ENCODE data around the genes ROBO1 and POU1F1.

- CAGE, long polyA plus RNA: no peak
- RRBS: no CpG with 5 or more reads among the region's 1 CpG
Measured at GRCh38 chr3:78068152-78068414, 1028.2 kb downstream of the ROBO2 start.

DNA sequence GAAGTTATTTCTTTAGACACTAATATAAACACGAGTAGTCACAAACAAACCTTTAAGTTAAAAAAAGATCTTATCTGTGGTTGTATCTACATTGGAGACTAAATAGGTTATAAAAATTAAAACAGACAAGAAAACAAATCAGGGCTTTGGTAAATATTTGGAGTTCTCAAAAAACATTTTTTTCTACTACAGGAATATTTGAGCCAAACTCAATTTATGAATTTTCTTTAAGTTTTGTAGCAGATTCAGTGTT lies 1056.3 kb downstream of the ROBO2 start:
- CAGE, long polyA plus RNA: no peak
- RRBS: no CpG with 5 or more reads among the region's 1 CpG

DNA sequence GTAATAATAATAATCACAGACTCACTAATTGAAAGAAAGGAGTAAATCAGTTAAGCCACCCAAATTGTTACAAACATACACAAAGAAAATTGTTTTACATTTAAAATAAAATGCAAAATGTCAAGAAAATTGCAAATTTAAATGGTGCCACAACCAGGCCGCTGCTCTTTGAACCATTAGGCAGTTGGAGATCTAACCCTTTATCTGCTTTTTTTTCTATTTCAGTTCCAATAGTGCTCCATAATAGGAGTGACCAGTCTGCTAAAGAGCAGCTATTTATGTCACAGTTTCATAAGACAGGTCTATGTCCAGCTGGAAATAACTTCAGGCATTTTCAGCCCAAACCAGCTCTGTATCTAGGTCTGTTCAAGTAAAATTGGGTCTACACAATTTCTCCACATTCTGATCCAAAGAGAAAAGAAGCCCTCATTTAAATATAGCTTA lies 887.3 kb downstream of the ROBO1 start:
- CAGE, long polyA plus RNA: no peak
- RRBS: no CpG with 5 or more reads among the region's 1 CpG

DNA sequence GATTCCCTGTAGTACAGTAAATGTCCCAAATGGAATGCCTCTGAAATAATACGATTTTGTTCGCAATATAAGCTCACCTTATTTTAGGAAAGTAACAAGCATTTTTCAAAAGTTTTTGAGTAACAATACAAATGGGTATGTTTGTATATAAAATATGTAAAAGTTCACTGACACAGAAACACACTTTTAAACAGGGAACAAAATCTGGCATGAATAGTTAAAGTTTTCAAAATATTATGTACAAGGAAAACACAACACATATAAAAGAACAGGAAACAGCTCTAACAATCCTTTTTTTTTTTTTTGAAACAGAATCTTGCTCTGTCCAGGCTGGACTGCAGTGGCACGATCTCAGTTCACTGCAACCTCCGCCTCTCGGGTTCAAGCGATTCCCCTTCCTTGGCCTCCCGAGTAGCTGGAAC lies 846.3 kb downstream of the ROBO1 start:
- CAGE, long polyA plus RNA: no peak
- RRBS: no CpG with 5 or more reads among the region's 7 CpGs

- CAGE, long polyA plus RNA: no peak
- RRBS: 2% methylated on average over 20 of the region's 70 CpGs
Measured at GRCh38 chr3:79018396-79019313, 749.1 kb downstream of the ROBO1 start.

DNA sequence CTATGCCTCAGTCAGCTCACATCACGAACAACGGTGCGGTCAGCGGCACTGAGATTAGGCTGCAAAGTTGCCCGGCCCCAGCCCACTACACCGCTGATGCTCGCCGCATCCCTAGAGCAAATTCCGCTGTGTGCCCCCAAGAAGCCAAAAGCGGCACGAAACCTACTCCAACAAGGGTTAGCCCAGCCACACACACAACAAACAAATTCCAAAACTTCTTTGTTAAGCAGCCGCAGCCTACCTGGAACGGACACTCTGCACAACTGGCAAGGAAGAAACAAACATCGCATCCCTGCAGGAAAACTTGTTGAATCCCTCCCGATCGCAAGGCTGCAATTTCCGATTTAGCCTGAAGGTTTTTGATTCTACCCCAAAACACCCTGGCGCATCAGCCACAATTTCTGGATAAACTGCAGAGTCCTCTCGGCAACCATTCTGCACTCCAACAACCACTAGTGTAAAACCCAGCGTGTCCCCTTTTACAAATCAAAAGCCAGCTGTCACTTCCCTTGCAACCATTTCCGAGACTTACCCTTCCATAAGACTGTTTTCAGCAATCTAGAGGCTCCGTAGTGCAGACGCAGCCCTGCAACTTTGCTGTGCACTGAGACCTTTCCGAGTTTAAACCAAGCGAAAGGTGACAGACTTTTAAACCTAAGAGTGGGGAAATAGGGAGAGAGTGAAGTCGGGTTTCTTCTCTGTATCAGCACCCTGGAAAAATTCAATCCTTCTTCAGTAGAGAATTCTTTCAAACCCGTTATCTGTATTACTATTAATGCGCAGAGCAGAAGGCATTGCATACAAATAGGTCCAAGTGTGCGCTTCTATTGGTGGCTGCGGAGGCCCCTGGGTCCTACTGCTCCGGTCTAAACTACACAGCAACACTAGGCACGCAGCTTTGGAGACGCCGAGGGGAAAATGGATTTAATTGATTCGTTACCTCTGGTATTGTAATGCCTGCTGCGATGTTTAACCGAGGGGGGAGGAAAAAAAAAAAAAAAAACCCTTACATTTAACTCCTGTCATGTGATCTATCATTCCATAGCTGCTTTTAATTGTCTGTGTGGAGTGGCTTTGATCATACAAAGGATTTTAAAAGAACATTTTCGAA lies at the start of gene ROBO1:
Gene ROBO1 (minus strand): TSS at position 779 of the 1,111 bp plus-strand sequence.
- CAGE, long polyA plus RNA: no peak
- RRBS: no CpG with 5 or more reads among the region's 38 CpGs

GRCh38 chr3:80733442-80734239 lies 965.8 kb upstream of the ROBO1 start:
- CAGE, long polyA plus RNA: no peak
- RRBS: no CpG with 5 or more reads among the region's 5 CpGs

DNA sequence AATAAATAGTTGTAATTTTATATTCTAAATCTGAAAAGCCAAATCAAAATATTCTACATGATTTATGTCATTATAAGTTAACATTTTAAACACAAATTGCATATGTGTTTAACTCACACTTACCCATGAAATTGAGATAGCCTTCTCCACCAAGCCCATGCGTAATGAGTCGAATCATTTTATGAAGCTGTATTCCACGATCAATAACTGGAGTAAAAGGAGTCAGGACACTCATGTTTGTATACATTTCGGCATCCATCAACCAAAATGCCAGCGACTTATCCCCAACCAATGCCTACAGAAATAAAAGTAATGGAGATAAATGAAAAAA lies 183.7 kb downstream of the GBE1 start:
- CAGE, long polyA plus RNA: no peak
- RRBS: no CpG with 5 or more reads among the region's 5 CpGs

DNA sequence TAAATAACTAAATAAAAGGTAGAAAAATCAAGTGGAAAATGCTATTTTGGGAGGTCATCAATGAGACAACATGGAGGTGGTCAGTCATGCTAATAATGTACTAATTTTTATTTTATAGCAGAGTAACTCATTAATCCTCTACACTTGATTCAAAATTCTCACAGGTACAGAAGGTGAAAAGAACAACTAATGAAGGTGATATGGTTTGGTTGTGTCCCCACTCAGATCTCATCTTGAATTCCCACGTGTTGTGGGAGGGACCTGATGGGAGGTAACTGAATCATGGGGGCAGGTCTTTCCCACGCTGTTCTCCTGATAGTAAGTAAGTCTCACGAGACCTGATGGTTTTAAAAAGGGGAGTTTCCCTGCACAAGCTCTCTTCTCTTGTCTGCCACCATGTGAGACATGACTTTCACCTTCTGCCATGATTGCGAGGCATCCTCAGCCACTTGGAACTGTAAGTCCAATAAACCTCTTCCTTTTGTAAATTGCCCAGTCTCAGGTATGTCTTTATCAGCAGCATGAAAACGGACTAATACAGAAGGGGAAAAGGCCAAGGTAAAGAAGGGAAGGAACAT lies 2.7 kb downstream of the GBE1 start:
- CAGE, long polyA plus RNA: no peak
- RRBS: no CpG with 5 or more reads among the region's 5 CpGs

DNA sequence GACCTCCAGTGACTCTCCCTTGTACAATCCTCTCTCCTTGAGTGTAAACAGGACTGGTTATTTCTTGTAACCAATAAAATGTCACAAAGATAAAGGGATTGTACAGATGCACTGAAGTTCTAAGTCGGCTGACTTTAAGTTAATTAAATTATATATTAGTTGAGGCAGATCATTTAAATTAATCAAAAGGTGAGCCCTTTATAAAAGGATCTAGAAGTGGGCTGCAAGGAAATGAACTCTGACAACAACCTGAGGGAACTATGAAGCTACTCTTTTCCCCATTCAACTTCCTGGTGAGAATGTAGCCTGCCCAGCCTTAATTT lies 555.7 kb upstream of the GBE1 start:
- CAGE, long polyA plus RNA: no peak
- RRBS: no CpG with 5 or more reads among the region's 1 CpG

GRCh38 chr3:86992088-86992544 lies 1.2 kb upstream of the VGLL3 start:
- CAGE, long polyA plus RNA: no peak
- RRBS: no CpG with 5 or more reads among the region's 3 CpGs

DNA sequence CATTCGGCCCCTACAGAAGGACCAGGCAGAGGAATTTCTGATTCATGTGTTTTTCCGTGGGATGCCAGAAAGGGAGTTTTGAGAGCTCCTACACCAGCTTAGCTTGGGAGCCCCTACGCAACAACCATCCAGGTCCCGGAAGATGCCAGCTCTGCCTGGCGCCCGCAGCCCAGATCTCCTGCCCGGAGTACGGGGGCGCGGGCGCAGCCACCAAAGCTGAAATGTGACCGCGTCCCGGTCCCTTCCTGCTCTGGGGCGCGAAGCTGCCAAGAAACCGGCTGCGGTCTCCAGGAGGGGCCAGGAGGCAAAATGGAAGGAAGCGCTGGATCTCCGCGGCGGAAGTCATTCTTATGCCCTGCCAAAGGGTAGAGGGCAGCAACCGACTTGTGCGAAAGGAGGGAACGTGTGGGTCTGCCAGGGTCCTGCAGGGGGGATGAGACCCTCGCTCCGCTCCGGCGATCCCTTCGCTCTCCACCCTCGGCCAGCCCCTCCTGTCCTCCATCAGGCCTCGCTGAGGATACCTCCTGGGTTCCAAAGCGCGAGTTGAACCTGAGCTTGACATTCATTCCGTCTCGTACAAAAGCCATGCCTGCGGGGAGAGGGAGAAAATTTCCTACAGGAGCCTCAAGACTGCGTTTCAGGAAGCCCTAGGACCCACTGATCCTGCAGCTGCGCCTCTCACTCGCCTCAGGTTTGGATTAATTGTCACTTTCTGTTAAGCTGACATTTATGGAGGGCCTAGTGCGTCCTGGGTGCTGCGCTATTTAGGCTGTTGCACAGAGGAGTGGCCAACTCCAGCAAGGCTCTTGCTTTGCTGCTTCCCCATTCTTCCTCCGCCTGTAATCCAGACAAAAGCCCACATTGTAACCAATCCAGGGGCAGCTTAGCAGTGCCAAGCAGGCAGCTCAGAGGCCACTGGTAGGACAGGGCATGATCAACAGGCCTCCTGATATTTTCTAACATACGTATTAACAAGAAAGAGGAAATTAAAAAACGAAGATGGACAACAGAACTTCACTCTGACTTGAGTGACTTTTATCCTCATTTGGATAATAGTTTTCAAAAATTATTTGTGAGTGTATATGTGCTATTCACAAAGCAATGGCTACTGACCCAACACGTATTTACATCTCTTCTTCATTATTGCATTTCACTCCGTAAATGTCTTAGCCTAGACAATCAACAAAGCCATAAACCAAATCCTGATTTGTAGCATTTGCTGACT lies 98.4 kb upstream of the VGLL3 start:
- CAGE, long polyA plus RNA: no peak
- RRBS: 4% methylated on average over 11 of the region's 47 CpGs

- CAGE, long polyA plus RNA: no peak
- RRBS: no CpG with 5 or more reads among the region's 7 CpGs
Measured at GRCh38 chr3:87276347-87276668, at the start of gene POU1F1. POU1F1 (minus strand) TSS chr3:87276584.

- CAGE, long polyA plus RNA: no peak
- RRBS: no CpG with 5 or more reads among the region's 2 CpGs
Measured at GRCh38 chr3:87365613-87365812, 89.1 kb upstream of the POU1F1 start.

DNA sequence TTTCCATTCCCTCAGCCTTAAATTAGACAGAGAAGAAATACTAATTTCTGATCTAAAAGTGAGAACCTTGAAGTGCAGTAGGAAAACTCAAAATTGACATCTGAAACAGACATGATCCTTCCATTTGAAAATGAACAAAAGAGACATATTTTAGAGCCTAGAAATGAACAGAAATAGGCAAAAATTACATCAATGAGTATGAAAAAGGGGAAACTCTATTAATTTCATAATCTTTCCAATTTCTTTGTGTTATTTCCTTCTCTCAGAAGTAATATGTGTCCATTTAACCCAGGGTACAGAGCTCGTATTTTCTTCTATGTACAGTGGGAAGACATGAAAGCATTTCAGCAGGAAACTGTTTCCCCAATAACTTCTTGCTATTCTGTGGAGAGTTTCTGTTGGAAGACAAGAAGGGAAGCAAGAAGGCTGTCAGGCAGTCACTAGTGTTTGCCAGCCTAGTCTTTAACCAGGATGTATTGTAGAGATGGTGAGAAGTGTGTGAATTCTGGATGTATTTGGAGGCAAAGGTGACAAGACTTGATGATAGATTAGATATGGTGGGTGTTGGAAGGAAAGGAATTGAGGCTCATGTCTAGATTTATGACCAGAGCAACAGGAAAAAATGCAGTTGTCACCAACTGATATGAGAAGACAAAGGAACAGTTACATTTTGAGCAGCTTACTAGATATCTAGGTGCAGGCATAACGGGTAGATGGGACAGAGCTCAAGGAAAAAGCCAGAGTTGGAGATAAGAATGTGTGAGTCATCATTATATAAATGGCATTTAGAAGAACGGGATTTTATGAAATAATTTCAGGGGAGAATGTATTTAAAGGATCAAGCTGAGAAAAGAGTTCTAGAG lies 3.4 kb downstream of the HTR1F start:
- CAGE, long polyA plus RNA: no peak
- RRBS: no CpG with 5 or more reads among the region's 3 CpGs

DNA sequence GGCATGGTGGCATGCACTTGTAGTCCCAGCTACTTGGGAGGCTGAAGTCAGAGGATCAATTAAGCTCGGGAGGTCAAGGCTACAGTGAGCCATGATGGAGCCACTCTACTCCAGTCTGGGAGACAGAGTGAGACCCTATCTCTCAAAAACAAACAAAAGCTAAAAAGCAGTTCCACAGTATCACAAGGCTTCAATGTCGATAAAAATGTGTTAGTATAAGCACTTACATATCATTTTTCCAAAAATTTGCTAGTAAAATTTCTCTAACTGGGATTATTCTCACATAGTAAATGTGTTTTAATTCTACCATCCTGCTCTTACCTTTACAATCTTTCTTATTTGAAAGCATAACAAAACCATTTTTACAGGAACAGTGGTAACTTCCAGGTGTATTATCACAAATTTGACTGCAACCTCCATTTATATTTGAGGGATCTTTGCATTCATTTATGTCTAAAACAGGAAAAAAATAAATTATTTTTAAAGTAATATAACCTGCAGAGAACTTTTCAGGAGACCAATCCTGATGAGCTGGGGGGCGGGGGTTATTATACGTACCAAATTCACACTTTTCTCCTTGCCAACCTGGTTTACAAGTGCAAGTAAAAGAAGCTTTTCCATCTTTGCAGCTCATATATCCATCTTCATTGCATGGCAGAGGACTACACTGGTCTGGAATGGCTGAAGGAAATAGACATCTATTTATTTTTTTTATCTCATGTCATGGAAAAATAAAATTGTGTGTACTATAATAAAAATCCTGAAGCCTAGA lies 68.0 kb downstream of the PROS1 start:
- CAGE, long polyA plus RNA: no peak
- RRBS: no CpG with 5 or more reads among the region's 4 CpGs

DNA sequence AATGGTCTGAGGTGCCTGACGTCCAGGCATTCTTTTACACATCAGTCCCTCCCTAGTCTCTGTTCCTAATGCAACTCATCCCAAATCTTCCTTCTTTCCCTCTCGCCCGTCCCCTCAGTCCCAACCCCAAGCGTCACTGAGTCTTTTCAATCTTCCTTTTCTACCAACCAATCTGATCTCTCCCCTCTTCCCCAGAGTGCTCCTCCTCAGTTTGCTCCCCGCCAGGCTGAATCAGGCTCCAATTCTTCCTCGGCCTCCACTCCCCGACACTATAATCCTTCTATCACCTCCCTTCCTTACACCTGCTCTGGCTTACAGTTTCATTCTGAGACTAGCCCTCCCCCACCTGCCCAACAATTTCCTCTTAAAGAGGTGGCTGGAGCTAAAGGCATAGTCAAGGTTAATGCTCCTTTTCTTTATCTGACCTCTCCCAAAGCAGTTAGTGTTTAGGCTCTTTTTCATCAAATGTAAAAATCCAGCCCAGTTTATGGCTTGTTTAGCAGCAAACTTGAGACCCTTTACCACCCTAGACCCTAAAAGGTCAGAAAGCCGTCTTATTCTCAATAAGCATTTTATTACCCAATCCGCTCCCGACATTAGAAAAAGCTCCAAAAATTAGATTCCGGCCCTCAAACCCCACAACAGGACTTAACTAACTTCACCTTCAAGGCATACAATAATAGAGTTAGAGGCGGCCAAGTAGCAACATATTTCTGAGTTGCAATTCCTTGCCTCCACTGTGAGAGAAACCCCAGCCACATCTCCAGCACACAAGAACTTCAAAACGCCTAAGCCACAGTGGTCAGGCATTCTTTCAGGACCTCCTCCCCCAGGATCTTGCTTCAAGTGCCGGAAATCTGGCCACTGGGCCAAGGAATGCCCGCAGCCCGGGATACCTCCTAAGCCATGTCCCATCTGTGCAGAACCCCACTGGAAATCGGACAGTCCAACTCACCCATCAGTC lies 34.2 kb downstream of the PROS1 start:
- CAGE, long polyA plus RNA: no peak
- RRBS: no CpG with 5 or more reads among the region's 17 CpGs

GRCh38 chr3:95120853-95121344 lies 1058.0 kb downstream of the NSUN3 start:
- CAGE, long polyA plus RNA: no peak
- RRBS: no CpG with 5 or more reads among the region's 4 CpGs

GRCh38 chr3:97874303-97875066 lies 52.7 kb downstream of the CRYBG3 start:
- CAGE, long polyA plus RNA: no peak
- RRBS: no CpG with 5 or more reads among the region's 4 CpGs

DNA sequence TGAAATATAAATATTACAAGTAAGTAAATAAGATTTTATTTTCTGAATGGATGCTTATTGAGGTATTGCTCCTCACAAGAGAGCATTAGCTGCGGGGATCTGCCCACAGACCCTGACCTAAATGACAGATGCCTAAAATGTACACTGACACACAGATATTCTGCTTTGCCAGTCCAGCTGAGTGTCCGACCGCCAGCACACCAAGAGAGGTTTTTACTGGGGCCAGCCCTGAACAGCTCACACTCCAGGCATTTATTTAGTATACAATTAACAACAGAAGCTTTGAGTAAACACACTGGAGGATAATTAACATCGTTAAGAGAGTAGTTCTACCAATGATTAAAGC lies 1.5 kb upstream of the OR5H15 start:
- CAGE, long polyA plus RNA: no peak
- RRBS: no CpG with 5 or more reads among the region's 4 CpGs

Data from AG04450 (cell line).